Fibroblast of the aortic adventitia (primary cell): ENCODE measurements around a stretch of chr2.

- CAGE, long polyA plus RNA = no peak
Measured at GRCh38 chr2:8241176-8241598, 440.7 kb upstream of the ID2 start.

DNA sequence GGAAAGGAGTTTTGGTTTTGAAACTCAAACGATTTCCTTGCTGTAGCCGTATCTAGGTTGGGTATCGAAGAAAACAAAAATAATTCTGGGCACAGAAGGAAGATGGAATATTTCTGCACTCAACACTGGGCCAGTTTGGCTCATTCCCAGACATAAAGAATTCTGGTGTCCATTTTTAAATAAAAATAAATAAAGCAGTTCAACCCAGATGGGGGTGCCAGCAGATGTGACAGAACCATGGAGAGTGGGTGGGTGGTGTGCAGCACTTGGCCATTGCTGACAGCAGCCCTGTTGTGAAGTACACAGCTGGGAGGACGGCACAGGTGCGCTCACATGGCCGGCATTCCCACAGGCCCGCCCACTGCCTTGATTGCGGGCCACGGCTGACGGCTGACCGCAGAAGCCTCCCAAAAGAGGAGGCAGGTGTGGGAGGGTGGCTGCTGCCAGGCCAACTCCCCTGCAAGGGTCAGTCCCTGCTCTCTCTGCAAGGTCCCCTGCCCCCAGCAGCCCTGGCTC is 351.9 kb upstream of the ID2 start:
- CAGE, long polyA plus RNA = no peak

DNA sequence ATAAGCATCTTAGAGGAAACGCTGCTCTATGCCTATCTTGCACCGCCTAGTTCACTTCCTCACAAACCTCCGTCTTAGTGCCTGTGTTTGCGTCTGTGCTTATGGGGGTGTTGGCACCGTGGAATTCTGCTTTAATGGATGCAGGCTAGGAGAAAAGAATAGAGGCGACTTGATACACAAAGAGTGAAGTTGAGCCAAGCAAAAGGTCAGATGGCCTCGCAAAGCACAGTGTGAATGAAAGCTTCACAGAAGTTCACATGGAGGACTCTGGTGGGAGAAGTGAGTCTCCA is 255.2 kb upstream of the ID2 start:
- CAGE, long polyA plus RNA = no peak

DNA sequence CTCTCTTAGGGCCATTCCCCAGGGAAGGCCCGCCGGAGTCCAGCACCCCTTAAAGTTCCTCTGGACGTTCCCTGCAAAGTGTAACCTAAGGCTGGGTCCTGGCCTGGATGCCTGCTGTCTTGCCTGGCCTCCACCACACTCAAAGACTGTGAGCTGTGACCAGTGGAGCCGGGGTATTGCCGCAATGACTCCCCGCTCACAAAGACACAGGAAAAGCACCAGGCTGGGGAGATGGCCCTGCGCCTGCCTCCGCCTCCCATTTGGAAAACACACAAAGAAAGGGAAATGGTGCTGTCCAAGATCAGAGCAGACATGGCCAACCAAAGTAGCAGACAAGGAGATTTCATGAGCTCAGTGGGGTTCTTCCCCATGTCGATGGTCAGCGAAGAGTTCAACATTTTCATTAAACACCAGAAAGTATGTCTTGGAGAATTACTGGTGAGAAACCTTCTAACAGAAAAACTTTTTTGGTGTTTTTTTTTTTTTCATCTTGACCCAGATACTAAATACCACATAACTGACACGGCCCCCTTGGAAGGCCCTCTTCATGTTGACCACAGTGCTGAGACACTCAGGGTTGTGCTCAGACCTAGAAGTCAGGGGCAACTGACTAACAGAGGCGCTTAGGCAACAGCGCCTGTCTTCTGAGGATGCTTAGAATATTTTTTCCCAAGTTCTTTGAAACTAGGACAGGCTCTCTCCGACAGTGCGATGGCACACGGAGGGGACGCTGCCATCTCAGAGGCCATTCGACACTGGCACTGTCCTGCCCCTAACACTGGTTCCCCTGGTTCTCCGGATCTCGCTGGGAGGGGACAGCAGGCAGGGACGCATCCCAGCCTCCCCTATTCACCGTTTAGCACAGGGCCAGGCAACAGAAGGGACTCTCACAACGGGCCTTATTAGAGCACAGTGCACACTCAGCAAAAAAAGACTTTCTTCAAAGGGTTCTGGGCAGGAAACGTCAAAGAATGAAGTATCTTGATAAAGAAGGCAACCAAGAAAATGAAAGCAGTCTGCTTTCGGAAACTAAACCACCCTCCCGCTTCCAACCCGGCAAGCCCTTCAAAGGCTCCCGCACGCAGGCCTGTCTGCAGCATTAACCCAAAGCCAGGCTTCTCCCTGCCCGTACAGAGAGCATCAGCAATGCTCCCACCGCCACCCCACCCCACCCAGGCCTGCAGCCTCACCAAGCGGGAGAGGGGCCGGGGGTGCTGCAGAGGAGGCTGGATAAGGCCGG is 226.2 kb upstream of the ID2 start:
- CAGE, long polyA plus RNA = no peak

DNA sequence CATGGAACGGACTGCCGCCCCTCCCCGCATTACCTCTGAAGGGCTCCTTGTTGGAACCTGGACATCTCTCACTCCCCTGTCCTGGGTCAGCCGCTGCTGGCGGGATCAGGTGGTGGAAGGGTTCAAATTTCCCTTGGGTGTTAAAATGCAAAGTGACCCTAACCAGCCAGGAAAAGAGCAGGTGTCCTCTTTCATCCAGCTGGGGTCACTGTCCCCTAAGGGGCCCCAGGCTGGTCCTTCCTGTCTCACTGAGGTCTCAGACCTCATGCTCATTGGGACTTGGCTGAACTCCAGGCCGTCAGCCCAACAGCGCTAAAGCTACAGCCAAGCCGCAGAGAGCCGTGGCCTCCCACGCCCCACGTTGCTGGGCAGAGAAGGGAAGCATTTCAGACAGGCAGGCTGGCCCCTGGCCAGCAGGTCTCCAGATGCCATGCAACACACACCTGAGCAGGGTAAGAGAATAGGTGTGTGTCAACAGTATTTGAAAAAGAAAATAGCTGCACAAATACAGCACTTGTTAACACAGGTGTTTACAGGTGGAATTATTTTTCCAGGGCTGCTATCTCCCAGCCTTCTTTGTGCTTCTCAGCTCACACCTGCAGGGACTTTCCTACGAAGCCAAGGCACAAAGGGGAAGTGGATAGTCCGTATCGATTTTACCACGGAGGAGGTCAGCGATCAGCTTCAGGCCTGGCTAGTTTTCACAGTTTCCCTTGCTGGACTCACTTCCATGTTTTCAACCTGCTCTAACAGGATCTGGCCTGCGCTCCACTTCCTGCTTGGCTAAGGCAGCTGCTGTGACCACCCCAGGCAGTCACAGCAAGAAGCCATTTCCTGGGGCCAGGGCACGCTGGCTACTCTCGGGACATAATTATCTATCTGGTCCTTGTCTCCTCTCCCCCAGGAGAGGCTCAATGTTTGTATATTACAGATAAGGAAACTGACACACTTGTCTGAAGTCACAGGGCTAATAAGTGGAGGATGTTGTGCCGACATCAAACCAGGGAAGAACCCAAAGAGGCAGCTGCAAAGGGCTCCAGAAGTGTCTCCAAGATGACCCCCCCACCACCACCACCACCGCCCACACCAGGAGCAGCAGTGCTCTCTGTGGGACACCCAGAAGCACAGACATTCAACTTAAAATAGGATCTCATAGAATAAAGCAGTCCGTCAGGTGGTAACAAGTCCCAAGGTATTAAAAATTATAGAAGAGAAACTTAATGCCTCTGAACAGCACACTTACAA is 156.0 kb upstream of the ID2 start:
- CAGE, long polyA plus RNA = no peak

GRCh38 chr2:8573026-8574232 is 108.4 kb upstream of the ID2 start:
- CAGE, long polyA plus RNA = no peak

- CAGE, long polyA plus RNA = no peak
Measured at GRCh38 chr2:8665268-8665626, 16.6 kb upstream of the ID2 start.

DNA sequence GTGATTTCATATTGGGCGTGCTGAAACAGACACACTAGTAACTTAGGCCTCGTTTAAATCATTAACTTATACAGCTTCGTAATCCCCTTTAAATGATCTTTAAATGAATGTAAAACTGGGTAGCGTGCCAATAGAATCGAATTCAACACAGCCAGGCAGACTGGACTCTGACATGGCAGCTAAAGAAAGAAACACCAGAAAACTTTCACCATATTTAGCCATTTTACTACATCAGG is 2.3 kb upstream of the ID2 start:
- CAGE, long polyA plus RNA = no peak

DNA sequence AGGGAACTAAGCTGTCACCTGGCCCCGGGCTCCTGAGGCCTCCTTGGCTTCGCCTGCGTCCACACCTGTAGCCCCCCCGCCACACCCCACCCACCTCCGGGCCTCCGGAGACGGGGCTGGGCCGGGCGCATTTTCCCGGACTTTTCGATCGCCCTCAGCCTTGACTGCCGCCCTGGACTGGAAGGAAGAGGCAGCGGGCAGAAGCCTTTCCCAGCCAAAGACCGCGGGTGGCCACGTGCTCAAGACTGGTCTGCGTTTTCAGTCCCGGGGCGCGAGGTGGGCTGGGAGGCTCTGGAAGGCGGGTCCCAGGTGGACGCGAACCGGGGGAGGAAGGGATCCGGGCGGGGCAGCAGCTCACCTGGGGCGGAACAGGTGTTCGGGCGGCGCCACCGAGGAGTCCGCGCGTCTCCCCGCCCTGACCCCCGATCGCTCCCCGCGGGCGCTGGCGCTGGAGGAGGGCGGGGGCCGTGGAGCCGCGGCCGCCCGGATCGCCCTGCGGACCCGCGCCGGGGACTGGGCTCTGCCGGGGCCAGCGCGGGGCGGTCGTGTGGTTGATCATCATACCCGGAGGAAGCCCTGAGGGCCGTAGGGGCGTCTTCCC is 3.2 kb downstream of the ID2 start:
- CAGE, long polyA plus RNA = no peak

DNA sequence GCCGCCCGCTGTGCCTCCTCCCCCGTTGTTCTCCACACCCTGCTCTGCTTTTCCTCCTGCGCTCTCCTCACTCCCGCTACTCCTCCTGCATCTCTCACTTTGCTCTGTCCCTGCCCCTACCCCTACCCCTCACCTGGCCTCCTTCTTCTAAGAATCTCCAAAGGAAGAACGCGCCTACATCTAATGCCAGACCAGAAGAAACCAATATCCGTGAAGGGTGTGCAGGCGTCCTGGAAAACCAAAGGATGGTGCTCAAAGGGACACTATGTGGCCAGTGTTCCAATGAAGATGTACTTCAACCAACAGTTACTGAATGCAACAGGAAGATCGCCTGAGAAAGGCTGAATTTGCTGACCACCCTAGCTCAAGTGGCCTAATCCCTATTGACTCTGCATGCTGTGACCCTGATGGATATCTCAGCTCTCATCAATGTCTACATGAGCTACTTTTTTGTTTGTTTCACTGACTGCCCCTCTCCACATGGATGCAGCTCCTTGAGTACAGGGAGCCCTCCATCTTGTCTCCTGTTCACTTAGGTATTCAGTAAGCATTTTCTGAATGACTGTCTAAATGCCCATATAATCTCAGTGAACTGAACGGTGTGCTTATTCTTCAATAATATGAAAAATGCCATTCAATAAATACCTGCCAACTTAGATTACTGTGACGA is 51.1 kb downstream of the ID2 start:
- CAGE, long polyA plus RNA = no peak

DNA sequence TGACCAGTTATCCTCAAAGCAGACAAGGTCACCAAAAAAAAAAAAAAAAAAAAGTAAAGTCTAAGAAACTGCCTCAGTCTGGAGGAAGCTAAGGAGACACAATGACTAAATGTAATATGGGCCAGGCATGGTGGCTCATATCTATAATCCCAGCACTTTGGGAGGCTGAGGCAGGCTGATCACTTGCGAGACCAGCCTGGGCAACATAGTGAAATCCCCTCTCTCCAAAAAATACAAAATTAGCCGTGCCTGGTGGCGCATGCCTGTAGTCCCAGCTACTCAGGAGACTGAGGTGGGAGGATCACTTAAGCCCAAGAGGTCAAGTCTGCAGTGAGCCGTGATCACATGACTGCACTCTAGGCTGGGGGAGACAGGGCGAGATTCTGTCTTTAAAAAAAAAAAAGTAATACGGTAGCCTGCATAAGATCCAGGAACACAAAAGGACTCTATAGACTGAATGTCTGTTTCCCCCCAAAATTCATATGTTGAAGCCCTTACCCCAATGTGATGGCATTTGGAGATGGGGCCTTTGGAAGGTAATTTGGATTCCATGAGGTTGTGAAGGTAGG is 17.2 kb downstream of the MBOAT2 start:
- CAGE, long polyA plus RNA = no peak

DNA sequence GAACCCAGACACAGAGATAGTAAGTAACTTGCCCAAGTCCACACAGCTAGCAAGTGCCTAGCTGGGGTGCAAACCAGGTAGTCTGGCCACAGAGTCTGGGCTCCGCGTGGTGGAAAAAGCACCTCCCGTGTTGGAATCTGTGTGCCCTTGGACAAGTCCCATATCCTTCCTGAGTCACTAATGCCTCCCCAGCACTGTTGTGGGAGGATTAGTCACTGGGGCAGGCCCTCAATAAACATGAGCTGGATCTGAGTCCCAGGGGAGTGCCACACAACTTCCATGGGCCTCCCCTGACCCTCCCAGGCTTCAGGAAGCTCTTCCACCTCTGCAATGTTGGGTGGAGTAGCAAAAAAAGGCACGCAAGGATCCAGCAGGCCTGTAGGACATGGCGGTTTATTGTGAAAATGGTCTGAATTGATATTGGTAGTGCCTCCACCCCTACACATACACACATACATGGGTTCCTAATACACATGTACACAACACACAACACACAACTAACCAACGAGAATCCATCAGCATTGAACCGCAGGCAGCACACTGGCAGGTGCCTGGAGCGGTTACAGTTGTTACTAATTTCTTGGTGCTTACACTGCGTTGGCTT is 26.7 kb upstream of the ASAP2 start:
- CAGE, long polyA plus RNA = no peak

- CAGE, long polyA plus RNA = no peak
Measured at GRCh38 chr2:9190889-9191600, 15.6 kb upstream of the ASAP2 start.

- CAGE, long polyA plus RNA = no peak
Measured at GRCh38 chr2:9212347-9212655, 5.7 kb downstream of the ASAP2 start.

GRCh38 chr2:9306957-9307554 is 100.4 kb downstream of the ASAP2 start:
- CAGE, long polyA plus RNA = no peak

- CAGE, long polyA plus RNA = no peak
Measured at GRCh38 chr2:9318160-9318750, 105.1 kb downstream of the ITGB1BP1 start.

- CAGE, long polyA plus RNA = no peak
Measured at GRCh38 chr2:9327647-9328355, 95.5 kb downstream of the ITGB1BP1 start.

- CAGE, long polyA plus RNA = no peak
Measured at GRCh38 chr2:9351491-9352205, 71.7 kb downstream of the ITGB1BP1 start.

DNA sequence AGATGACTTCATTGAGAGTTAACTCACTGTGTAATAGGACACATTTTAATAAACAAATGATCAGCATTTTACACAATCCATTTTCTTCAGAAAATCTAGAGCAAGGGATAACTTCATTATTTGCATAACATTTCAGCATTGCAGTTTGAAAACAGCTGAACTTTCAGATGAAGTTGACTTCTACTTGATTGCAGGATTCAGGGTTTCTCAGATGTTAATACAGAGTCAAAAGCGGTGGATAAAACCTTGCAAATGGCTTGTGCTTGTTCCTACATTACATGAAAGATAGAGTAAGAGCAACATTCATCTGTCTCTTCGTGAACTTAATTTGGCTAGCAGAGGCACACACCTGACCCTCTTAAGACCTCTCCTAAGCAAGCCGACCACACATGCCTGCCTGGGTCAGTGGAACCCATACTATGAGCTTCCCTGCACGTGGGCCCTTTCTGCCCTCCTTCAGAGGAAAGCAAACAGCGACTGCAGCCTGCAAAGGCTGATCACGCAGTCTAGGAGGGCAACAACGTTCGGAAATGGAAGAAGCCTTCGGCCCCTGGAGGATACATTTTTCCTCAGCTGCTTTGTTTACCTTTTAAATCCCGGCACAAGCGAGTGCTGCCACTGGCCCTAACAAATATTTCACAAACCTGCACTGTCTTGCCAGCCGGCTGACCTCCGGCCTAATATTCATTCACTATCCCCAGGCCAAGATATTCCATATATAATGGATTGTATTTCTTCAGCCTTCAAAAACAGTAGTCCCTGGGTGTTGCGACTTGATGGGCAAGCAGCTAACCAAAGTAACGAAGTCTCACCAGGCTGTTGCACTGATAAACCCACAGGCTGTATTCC is 16.5 kb downstream of the ITGB1BP1 start:
- CAGE, long polyA plus RNA = no peak

- CAGE, long polyA plus RNA = no peak
Measured at GRCh38 chr2:9527576-9527944, 28.1 kb downstream of the ADAM17 start.